ENCODE data around the gene TAFA5.

DNA sequence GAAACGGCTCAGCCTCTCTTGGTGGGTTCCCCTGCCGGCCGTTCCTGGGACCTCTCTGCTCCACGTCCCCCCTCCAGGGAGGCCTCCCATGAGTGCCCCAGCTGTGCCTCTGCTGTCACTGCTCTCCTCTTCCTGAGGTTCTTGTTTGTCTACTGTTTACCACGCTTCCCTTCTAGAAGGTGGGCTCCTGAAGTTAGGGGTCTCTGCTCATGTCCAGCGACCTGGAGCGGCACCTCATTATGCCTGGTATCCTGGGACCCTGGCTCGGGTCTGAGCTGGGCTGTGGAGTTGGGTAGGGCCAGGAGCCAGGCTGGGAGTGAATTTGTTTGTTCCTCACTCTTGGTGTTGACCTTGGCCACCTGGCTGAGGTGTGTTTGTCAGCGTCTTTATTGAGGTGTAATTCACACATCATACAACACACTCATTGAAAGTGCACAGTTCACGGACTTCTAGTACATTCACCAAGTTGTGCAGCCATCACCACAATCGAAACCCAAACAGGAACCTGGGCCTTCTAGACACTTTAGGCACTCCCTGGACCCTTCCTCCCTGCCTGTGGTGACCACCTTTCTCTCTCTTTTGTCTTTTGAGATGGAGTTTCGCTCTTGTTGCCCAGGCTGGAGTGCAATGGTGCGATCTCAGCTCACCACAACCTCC is 37.7 kb upstream of the GRAMD4 start:
- RRBS, result no CpG with 5 or more reads among the region's 13 CpGs

- RRBS, result no CpG with 5 or more reads among the region's 17 CpGs
Measured at GRCh38 chr22:46594655-46595118, 25.5 kb upstream of the GRAMD4 start.

GRCh38 chr22:46707435-46708160 is 30.5 kb downstream of the CERK start:
- RRBS, result 91% methylated on average over 11 of the region's 31 CpGs

DNA sequence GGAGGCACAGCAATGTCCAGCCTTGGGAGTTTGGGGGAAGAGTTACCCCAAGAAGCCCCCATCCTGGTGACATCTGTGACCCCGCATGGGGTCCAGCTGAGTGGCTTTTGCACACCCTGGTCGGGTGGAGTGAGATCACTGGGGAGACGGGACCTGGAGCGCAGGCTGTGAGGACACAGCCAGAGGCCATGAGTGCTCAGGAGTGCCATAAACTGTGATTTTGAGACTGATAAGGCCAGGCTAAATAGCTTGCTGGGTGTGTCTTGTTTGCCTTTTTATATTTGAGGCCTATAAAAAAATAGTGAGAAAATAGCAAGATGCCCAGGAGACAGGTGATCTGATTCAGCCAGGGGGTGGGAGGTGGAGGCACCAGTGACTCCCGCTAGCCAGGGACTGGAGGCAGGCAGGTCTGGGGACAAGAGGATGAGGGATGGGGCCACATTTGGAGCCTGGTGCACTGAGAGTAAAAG is 4.8 kb upstream of the CERK start:
- RRBS, result no CpG with 5 or more reads among the region's 5 CpGs

- RRBS, result no CpG with 5 or more reads among the region's 9 CpGs
Measured at GRCh38 chr22:46763878-46764749, 1.7 kb downstream of the TBC1D22A start.

GRCh38 chr22:46776976-46777927 is 14.8 kb downstream of the TBC1D22A start:
- RRBS, result no CpG with 5 or more reads among the region's 26 CpGs

- RRBS, result no CpG with 5 or more reads among the region's 7 CpGs
Measured at GRCh38 chr22:46808978-46809437, 46.6 kb downstream of the TBC1D22A start.

GRCh38 chr22:47135485-47136008 is 373.1 kb downstream of the TBC1D22A start:
- RRBS, result 96% methylated on average over 6 of the region's 23 CpGs

DNA sequence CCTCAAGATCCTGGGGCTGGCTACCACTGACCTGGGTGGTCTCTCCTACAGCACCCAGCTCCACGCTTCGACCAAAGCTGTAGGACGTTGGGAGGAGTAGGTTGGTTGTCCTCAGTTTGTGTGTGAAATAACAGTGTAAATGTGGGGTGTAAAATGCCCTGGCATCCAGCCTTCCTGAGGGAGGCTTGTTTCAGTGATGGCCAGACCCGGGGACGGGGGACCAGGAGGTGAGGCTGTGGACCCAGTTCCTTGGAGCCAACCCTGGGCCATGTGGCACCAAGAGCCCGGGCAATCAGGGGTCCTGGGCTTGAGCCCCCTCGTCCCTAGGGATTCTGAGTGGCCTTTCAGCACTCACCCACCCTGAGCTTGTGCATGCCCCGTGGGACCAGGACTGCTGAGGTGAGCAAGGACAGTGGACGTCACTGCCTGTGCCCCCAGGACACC is 373.9 kb downstream of the TBC1D22A start:
- RRBS, result 94% methylated on average over 3 of the region's 9 CpGs

GRCh38 chr22:47158149-47159101 is 396.0 kb downstream of the TBC1D22A start:
- RRBS, result no CpG with 5 or more reads among the region's 18 CpGs

- RRBS, result no CpG with 5 or more reads among the region's 13 CpGs
Measured at GRCh38 chr22:47176889-47177292, 414.4 kb downstream of the TBC1D22A start.

- RRBS, result no CpG with 5 or more reads among the region's 11 CpGs
Measured at GRCh38 chr22:47292526-47292900, 530.1 kb downstream of the TBC1D22A start.

GRCh38 chr22:47328874-47329561 is 566.6 kb downstream of the TBC1D22A start:
- RRBS, result no CpG with 5 or more reads among the region's 13 CpGs

GRCh38 chr22:47333656-47334130 is 571.2 kb downstream of the TBC1D22A start:
- RRBS, result no CpG with 5 or more reads among the region's 1 CpG

DNA sequence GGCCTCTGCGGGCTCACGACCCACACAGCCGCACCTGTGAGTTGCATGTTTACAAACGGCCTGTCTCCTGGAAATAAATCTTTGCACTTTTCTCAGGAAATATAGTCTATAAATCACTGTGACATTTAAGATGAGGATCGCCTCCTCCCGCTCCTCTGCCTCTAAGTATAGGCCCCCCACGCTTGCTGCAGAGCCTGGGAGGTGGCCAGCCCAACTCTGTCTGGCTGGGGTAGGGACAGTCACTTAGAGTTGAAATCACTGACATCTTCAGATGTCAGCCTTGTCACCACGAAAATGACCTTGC is 854.8 kb upstream of the TAFA5 start:
- RRBS, result no CpG with 5 or more reads among the region's 8 CpGs

GRCh38 chr22:47918478-47919031 is 570.8 kb upstream of the TAFA5 start:
- RRBS, result no CpG with 5 or more reads among the region's 12 CpGs

DNA sequence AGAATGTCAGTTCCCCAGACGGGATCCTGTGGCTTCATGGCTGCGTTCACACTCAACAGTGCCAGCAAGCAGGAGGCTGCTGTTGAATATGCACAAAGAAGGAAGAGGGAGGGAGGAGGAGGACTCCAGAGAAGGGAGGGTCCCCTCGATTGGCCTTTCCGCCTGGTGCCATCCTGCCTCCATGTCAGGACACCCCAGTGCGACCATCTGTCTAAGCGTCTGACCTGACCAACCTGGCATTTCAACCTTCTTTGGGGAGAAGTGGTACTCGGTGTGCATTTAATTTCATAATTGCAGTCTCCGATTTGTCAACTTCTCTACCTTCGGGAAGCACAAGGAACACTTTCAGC is 235.1 kb upstream of the TAFA5 start:
- RRBS, result no CpG with 5 or more reads among the region's 9 CpGs

DNA sequence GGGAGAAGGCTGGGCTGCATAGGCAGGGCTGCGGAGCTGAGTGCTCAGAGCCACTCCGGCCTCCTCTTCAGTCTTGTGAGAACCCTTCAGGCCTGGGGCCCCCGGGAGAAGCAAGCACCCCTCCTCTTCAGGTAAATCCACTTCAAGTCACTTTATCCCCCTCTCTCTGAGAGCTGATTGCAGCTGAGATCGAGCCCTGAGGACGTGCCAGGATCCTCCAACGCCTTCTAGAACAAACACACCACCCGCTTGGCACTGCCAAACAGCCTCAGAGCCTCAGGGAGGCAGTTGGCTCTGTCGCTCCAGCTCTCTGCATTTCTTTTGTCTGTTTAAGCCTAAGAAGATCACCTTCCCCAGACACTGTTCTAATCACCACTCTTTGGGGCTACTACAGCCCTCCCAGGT is 187.9 kb upstream of the TAFA5 start:
- RRBS, result no CpG with 5 or more reads among the region's 8 CpGs

GRCh38 chr22:48489006-48489911 is at the start of gene TAFA5:
Gene TAFA5 (plus strand): TSS chr22:48489553.
- RRBS, result under 1% methylated on average over 86 of the region's 134 CpGs

- RRBS, result no CpG with 5 or more reads among the region's 15 CpGs
Measured at GRCh38 chr22:48654395-48654990, 165.1 kb downstream of the TAFA5 start.